GM06990 (cell line): ENCODE results near the genes DARS2, CLEC20A and RALGPS2.

GRCh38 chr1:173824063-173825151 is at the start of gene DARS2:
TSS of gene DARS2 (plus strand) at chr1:173824673.
- RRBS: 4% methylated on average over 7 of the region's 72 CpGs

GRCh38 chr1:173914264-173915061 is 2.7 kb downstream of the SERPINC1 start:
- RRBS: 89% methylated on average over 1 of the region's 14 CpGs

- RRBS: no CpG with 5 or more reads among the region's 9 CpGs
Observed at GRCh38 chr1:173928493-173929347, 11.6 kb upstream of the SERPINC1 start.

- RRBS: no CpG with 5 or more reads among the region's 6 CpGs
Observed at GRCh38 chr1:173943210-173943975, 26.3 kb upstream of the SERPINC1 start.

GRCh38 chr1:173961611-173962229 is 44.6 kb upstream of the SERPINC1 start:
- RRBS: no CpG with 5 or more reads among the region's 11 CpGs

DNA sequence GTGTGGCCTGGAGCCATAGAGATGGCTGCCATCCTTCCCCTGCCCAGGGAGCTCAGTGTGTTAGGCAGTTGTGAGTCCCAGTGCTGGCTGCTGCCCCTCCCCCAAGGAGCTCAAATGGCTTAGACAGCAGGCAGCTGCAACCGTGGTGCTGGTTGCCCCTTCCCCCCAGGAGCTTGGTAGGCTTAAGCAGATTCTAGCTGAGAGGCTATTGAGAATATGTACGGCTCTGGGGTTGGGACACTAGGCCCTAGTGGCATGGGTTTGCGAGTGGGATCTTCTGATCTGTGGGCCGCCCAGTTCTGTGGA is 28.0 kb upstream of the RABGAP1L start:
- RRBS: no CpG with 5 or more reads among the region's 4 CpGs

GRCh38 chr1:174190608-174190873 is 31.2 kb downstream of the RABGAP1L start:
- RRBS: no CpG with 5 or more reads among the region's 2 CpGs

DNA sequence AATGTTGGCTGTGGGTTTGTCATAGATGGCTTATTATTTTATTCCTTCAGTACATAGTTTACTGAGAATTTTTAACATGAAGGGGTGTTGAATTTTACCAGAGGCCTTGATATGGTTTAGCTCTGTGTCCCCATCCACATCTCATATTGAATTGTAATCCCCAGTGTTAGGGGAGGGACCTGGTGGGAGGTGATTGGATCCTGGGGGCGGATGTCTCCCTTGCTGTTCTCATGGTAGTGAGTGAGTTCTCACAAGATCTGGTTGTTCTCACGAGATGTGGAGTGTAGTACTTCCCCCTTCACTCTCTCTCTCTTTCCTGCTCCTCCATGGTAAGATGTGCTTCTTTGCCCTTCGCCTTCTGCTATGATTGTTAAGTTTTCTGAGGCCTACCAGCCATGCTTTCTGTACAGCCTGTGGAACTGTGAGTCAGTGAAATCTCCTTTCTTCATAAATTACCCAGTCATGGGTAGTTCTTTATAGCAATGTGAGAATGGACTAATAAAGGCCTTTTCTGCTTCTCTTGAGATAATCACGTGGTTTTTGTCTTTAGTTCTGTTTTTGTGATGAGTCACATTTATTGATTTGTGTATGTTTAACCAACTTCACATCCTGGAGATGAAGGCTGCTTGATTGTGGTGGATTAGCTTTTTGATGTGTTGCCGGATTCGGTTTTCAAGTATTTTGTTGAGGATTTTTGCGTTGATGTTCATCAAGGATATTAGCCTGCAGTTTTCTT is 45.4 kb downstream of the RABGAP1L start:
- RRBS: no CpG with 5 or more reads among the region's 7 CpGs

GRCh38 chr1:174383681-174384015 is 64.1 kb upstream of the GPR52 start:
- RRBS: no CpG with 5 or more reads among the region's 7 CpGs

GRCh38 chr1:174839513-174840119 is 160.1 kb upstream of the CACYBP start:
- RRBS: no CpG with 5 or more reads among the region's 3 CpGs

- RRBS: no CpG with 5 or more reads among the region's 7 CpGs
Observed at GRCh38 chr1:174990358-174991104, 9.2 kb upstream of the CACYBP start.

DNA sequence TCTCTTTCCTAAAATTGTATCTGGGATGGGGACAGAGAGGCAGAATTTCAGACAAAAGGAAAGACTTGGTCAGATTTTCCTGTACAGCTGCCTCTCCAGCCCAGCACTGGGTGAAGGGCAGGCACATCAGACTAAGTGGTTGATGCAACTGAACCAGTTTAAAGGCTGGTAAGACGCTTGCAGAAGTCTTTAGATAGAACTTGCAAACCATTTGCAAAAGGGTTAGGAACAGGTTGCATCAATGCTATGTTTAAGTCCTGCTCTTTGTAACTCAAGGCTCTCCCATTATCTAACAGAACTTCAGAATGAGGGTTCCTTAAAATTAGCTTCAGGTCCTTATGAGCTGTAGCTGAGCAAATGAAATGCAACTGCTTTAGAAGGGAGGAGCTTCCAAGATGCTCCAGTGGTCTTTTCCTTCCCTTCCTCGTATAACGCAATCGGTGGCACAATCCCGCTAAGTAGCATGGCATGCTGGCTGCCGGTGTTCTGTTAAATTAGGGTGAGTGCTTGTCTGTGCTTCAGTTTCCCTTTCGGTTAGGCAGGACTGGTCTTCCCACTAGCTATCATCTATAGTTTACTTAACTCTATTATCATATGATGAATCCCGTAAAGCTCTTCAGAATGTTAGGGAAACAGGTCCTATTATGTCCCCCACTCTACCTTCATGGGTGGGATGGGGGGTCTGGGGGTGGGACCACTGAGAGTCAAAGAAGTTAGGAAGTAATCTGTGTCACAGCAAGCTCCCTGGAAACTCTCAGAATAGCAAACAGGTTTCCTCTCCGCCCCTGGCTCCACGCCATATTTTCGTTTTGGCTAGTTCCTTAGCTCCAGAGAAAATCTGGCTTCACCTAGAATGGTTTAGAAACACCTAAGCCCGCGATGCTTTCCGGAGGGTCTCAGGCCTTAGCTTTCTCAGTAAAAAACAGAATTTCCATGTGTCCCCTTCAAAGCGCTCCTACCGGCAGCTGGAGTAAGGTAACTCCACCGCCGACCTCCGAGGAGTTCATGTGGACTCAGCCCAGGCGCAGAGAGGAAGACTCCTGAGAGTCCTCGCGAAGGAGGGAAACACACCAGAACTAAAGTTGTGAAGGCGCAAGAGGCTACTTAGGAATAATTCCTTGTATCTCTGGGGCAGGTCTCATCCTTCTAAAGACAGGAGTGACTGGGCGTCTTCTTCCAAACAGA is 782 bp downstream of the KIAA0040 start:
- RRBS: 5% methylated on average over 2 of the region's 24 CpGs

DNA sequence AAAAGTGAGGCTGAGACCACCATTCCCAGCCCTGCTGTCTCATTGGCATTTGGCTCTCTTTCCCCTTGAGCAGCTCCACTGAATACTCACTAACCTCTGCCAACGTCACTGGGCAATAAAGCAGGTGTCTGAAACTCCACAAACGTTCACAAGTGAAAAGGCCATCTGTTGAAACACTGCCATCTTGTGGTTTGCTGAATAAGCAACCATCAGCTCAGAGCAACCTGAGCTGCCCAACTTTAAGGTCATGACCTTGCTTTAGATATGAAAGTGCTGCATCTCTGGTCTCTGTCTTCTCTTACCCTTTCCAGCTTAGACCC is 228.6 kb downstream of the PAPPA2 start:
- RRBS: no CpG with 5 or more reads among the region's 2 CpGs

- RRBS: no CpG with 5 or more reads among the region's 9 CpGs
Observed at GRCh38 chr1:177633786-177634080, 336.1 kb downstream of the SEC16B start.

- RRBS: no CpG with 5 or more reads among the region's 18 CpGs
Observed at GRCh38 chr1:178320434-178320698, 176.4 kb downstream of the CLEC20A start.

- RRBS: 47% methylated on average over 7 of the region's 13 CpGs
Observed at GRCh38 chr1:178496730-178497197, at the start of gene CLEC20A. TSS of gene CLEC20A (minus strand) at chr1:178496964.

DNA sequence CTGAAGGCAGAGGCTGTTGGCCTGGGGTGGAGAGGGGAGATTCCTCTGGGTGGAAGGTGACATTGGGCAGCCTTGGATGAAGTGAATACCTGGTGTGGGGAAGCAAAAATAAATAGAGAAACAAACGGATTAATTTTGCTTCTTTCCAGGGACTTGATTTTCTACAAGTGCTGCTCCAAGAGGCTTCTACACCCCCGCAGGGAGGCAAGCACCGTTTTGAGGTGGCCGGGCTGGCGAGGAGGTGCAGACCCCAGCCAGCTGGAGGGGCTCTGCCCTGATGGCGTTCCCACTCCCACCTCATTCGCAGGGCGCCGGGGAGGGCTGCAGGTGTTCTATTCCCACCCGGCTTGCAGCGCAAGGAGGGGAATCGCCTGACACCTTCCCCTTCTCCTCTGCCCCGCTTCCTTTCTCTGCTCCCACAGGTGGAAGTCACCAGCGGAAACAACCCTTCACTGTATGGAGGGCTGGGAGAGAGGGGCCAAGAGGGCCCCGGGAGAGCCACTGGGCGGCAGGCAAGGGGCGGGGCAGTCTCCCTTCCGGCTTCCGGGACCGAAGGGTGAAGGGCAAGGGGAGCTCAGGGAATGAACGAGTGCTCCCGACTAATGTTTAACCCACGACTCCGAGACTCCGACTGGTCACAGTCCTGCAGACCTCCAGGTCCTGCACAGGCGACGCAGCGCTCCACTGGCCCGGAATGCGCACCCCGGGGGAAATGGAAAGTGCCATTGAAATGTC is 29.0 kb downstream of the TEX35 start:
- RRBS: 8% methylated on average over 11 of the region's 31 CpGs

DNA sequence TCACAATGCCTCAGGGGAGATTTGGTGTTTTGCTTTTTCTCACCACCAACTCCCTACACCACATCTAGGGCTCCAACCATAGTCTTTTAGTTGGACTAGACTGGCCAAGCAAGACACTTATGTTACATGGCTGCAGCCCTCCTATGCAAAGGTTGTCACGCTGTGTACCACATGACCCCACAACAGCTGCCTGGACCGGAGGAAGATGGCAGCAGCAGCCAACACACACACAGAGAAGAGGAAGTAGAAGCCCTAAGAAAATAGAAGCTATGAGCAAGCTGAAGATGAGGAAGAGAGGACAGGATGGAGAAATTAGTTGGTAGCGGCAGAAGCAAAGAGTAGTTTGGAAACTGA is 60.8 kb upstream of the RALGPS2 start:
- RRBS: no CpG with 5 or more reads among the region's 3 CpGs

DNA sequence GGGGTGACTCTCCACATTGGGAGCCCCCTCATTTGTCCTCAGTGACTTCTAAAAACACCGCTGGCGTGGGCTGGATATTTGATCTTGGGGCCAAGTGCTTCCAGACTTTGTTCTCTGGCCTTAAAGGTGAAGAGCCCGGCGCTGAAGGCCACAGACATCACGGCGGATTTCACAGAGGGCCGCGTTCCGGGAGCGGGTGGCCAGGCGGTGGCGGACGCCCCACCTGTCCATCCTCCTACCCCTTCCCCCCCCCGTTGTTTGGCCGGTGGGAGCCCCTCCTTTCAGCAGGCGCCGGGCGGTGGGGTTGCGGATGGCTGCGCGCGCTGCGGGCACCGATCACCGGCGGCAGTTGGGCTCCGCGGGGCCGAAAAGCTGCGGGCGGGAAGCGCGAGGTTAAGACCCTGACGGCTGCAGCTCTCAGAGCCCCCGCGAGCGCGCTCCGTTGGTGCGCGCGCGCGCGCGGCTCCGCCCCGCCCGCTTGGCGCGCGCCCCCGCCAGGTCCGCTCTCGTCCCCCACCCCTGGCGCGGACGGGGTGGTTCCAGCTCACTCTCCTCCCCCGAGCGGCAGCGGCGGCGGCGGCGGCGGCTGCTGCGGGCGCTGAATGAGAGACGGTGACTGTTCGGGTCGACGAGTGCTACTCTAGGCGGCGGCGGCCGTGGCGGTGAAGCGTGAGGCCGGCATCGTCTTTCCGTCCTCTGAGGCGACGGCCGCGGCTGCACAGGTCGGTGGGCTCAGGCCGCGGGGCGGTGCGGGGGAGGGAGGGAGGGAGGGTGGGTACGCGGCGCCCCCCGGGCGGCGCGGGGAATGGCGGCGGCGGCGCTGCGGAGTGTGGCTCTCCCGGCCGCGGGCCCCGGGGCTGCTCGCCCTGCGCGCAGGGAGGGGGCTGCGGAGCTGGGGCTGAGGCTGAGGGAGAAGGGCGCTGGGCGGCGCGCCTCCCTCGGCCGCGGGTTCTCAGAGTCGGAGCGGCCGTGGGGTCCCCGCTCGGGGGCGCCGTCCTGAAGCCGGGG is at the start of gene RALGPS2:
TSS of gene RALGPS2 (plus strand) at position 547 of the 1,008 bp plus-strand sequence.
- RRBS: 3% methylated on average over 35 of the region's 125 CpGs